Umbilical cord (tissue), 2 donors: Measurements from ENCODE around the genes NANOGP8 and TMCO5A.

DNA sequence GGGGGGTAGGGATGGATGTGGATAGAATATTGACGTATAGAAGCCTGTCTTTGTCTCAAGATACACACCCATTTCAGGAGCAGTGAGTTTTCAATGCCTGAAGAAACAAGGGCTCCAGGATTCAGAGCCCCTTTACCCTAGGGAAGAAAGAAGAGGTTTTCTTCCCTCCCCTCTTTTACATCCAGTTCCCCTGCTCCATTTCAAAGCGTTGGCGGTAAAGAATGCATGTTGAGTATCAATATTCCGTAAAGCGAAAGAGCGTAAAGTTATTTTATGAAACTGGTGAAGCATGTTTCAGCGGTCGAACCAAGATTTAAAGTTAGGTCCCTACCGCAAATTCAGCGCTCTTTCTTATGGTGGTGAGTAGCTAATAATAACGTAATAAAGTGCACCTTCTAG lies 228 bp downstream of the NUTM1 start:
- RAMPAGE, long total RNA: no peak

- RAMPAGE, long total RNA: no peak
Measured at GRCh38 chr15:34495199-34495723, 57.7 kb upstream of the GOLGA8A start.

- RAMPAGE, long total RNA: no peak
Measured at GRCh38 chr15:34793632-34794502, 1.5 kb downstream of the ACTC1 start.

DNA sequence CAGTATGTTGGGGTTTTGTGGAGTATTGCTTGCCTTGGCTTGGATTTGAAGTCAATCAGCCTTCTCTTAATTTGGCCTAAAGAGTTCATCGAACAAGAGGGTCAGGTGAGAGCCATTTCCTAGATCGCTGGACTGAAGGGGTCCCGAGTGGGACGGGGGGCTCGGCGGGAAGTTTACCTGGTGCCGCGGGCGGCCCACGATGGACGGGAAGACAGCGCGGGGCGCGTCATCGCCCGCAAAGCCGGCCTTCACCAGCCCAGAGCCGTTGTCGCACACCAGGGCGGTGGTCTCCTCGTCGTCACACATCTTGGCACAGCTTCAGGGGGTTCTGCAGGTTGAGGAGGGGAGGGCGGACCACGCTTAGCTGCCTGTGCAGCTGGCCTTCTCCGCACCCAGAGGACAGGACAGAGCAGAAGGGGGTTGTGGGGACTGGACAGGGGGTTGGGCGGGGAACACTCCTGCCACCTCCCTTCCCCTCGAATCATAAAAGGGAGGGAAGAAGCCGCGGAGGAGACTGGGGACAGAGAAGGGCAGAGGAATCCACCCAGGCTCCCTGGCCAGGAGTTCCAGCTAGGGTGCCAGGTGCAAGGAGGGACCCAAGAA lies 745 bp downstream of the ACTC1 start:
- RAMPAGE, long total RNA: start-site peak on the minus strand centred at position 333 of the sequence, 293 bp wide, 44 and 74 reads in 2 replicates

DNA sequence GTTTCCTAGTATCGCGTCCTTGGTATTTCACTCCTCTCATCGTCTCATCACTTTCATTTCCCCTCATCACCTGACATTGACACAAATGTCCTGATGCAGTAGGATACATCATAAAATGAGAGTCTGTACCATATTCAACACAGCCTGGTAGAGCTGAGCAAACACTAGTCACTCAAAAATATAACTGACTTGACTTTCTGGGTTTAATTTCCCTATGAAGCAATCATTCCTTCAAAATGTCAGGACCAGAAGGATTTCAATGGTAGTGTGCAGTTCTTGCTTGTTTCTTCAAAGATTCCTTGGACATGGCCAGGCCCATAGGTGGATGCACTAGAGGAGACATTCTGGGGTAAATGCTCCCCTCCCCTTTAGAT lies 59.7 kb upstream of the ACTC1 start:
- RAMPAGE, long total RNA: no peak

- RAMPAGE, long total RNA: no peak
Measured at GRCh38 chr15:35084893-35085349, at the start of gene NANOGP8. NANOGP8 (minus strand) TSS chr15:35085295.

DNA sequence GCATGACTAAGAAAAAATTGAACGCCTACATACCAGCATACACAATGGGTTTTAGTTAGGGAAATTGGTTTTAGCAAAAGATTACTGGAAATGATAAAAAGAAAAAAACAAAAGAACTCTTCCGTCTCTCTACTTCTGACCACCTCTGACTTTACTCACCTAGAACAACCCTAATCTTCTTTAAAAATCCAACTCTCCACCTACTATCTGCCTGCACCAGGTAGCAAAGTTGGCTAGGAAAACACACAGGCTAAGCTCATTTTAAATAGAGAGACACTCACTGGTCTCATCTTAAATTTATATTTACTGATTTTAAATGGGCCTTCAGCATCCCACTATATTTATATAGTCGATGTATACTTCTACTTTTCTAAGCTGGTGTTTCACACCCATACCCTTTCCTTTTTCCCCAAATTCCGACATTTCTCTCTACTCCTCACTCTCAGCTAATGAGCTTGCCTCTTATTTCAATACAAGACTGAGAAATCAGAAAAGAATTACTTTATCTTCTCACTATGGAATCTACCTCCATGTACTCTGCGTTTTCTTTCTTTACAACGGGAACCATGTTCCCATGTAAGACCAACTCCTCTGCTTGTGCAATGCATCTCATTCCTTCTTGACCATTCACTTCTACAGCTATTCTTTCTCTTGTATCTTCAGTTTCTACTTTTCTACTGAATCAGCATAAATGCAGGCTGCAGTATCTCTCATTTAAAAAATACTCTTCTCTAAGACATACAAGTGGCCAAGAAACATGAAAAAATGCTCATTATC lies 73.8 kb upstream of the NANOGP8 start:
- RAMPAGE, long total RNA: no peak

DNA sequence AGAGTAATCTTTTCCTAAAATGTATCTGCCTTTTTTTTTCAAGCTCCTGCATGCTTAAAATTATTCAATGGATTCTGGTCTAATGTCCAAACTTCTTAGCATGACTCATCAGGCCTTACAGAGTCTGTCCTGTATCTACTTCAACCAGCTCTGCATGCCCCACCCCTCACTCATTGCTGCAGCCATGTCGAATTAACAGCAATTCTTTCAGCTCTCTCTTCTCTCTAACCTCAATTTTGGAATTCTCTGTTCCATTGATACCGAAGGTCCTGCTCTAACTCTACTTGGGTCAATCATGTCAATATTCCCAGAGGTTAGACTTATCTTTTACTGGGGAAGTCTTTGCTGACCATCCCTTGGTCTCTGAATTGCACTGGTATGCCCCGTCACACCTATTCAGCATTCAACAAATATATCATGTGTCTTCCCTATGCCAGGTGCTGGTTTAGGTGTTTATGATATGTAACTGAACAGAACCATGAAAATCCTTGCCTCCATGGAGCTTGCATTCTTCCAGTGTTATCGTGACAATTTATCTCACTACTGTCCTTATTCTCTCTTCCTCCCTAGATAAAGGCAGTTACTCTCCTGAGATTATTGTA lies 88.5 kb upstream of the NANOGP8 start:
- RAMPAGE, long total RNA: no peak

DNA sequence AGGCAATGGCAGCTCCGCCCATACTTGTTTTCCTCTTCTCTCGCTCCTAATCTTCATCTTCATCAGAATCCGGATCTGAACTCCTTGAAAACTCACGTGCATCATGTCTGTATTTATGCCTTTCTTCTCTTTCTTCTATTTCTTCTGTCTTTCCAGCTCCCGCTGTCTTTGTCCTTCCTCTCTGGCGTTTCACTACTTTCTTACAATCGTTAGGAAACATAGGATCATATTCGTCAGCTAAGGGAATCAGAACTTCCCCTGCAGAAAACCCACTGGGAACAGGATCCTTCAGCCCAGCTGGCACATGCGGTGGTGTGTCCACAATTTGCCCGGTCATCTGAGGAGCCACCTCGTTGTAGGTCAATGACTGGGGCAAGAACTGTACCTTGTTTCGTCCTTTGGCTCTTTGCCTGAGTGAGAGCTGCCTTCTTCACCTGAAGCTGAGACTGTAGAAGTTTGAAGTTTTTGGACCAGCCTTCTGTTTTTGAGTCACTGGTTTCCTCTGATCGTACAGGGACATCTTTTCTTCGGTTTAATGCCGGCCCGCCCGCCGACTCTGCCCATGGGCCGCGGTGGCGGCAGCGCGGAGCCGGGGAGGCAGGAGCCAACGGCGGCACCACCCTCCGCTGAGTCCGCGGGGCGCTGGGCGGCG lies 214.0 kb upstream of the NANOGP8 start:
- RAMPAGE, long total RNA: no peak

DNA sequence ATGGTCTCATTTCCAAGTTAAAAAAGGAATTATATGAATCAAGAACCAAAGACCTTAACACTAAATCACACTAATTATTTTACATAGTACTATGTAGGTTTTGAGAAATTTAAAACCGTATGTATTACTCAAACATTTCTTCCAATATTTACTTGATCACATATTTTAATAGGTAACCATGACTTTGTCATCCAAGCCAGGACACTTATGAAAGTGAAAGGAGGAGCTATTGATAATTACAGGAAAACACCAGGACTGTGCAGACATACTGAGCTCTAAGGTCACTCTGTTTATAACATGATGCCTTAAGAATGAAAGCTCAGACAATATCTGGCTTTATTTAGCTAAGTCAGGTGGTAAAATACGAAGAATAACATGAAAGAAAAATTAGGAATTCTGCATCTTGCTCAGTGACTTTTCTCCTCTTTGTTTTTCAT lies 216.0 kb upstream of the NANOGP8 start:
- RAMPAGE, long total RNA: no peak

DNA sequence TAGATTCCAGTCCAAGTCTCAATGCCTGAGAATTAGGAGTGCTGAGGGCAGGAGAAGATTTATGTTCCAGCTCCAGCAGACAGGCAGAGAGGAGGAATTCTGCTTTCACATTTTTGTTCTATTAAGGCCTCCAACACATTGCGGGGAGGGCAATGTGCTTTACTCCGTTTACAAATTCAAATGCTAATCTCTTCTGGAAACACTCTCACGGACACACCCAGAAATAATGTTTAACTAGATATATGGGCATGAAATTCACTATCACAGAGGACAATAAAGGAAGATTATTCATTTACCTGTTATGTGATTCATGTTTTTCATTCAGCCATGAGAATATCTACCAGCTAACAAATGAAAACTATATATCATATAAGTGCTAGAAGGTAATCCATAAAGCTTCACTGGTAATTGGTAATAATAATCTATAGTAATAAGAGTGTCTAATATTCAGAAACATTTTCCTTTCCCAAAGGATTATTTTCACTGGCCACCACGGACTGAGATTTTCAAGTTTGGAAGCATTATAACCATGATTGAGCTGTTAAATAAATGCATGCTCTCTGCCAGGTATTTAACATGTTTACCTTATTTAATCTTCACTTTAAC lies 53.8 kb downstream of the DPH6 start:
- RAMPAGE, long total RNA: no peak

- RAMPAGE, long total RNA: no peak
Measured at GRCh38 chr15:35545231-35545749, 675 bp downstream of the DPH6 start.

- RAMPAGE, long total RNA: no peak
Measured at GRCh38 chr15:35548453-35548815, 2.5 kb upstream of the DPH6 start.

- RAMPAGE, long total RNA: no peak
Measured at GRCh38 chr15:35705890-35706309, 159.9 kb upstream of the DPH6 start.

GRCh38 chr15:37934381-37934783 lies at the start of gene TMCO5A:
TMCO5A (plus strand) TSS chr15:37934640.
- RAMPAGE, long total RNA: no peak

DNA sequence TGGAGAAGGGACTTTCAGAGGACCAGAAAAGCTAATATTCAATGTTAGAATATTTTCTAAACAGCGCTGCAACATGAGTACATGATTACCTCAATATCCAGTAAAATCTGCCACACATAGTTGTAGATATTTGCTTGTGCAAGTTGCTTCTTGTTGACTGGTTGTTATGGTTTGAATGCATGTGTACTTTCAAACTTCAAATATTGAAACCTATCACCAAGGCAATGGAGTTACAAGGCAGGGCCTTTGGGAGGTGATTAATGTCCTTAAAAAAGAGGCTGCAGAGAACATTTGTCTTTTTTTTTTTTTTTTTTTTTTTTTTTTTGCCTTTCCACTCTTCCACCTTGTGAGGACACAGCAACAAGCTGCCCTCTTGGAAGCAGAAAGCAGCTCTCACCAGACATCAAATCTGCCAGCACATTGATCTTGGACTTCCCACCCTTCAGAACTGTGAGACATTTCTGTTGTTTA lies 50.0 kb downstream of the TMCO5A start:
- RAMPAGE, long total RNA: no peak

- RAMPAGE, long total RNA: no peak
Measured at GRCh38 chr15:38041540-38042009, 107.1 kb downstream of the TMCO5A start.

DNA sequence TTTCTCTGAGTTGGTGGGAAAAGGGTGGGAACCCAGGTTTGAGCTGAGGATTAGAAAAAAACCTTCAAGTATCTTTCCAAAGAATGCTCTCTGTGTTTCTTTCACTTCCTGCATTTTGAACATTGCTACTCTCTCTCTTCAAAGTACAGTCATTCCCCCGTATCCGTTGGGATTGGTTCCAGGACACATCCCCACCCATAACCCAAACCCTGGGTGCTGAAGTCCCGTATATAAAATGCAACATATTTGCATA lies 139.6 kb downstream of the TMCO5A start:
- RAMPAGE, long total RNA: no peak

DNA sequence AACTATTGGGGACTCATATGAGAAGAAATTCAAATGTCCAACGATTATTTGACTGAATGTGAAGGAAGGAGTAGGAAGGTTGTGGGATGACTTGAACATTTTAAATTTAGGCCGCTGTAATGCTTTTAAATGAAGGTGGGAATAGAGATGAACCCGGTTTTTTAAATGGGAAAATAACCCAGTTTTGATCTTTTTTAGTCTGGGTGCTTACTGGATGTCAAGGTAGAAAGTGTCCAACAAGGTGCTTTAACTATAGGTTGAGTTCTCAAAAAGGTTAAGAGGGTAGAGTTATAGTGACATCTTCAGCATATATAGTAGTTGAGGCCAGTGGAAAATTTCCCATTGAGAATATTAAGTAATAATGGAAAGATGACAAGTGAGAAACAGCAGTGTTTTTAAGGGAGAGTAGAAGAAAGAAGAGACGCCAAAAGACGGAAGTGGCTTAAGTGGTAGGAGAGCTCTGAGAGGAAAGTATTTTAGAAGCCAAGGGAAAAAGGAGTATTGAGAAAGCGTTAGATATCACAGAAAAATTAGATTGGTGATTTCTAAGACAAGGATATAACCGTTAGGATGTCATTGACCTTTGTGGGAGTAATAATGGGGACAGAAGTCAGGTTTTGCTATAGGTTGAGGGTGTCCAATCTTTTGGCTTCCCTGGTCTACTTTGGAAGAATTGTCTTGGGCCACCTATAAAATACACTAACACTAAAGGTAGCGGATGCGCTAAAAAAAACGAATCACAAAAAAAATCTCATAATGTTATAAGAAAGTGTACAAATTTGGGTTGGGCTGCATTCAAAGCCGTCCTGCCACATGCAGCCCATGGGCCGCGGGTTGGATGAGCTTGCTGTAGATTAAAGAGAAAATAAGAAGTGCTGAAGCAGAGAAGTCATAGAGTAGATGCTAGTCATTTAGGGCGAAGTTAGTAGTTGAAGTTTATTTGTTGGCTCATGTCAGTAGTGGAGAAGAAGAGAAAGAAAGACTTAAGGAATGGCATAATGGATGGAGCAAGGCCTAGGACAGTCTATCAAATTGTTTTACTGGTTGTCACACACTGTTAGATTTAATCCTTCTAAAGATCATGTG lies 10.8 kb downstream of the SPRED1 start:
- RAMPAGE, long total RNA: no peak

DNA sequence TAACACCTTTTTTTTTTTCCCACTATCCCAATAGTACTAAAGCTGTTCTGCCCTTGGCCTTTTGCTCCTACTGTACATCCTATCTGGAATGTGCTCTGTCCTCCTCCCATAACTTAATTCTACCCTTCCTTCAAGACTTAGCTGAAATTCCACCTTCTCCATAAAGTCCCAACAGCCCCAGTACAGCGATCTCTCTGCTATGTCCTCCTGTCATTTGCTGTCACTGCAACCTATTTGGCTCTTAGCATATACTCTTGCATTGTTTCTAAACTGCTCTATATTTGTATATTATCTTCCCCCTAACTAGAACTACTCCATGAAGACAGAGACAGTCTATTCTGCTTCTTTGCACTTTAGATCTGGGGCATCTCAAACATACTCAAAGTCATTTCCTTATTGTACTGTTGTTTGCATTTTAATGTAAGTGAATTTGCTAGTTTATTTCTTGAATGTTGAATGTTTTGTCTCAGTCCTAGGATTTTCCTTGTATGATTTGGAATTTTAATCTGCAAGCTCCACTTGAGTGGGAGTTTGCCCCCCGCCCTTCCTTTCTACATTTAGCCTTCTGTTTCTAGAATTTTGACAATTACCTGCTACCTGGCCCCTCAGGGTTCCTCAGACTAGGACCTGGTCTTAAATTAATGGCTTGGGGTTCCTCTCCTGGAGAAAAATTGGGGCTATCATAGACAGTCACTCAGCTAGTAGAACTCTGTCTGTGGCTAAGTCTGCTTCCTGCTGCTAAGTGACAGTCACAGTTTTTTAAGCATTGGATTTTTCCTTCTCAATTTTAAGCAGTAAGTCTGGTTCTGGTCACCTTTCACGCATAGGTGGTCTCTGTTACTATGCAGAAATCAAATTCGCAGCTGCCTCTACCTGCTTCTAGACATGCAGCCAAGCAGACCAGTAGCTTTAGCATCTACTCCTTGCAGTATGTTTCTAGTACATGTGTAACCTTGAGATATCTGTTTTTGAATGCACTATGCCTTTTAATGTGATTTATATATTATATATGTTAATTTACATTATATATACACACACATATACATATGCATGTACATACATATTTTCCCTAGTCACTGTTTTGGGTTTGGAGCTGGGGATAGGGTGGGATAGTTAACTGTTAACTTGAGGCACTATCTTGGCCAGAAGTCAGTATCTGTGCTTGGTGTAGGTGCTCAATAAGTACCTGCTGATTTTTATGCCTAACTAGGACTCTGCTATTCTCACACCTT lies 43.9 kb downstream of the FAM98B start:
- RAMPAGE, long total RNA: no peak